Calu3 (cell line): ENCODE measurements around the genes UBE2E1 and RBMS3.

- PRO-cap, result bidirectional peak, plus-strand start at chr3:23806049, minus-strand start at chr3:23805965; unidirectional peak, minus-strand start at chr3:23806171
Observed at GRCh38 chr3:23805242-23806417, at the start of gene UBE2E1. Gene UBE2E1 (plus strand): TSS chr3:23805955.

DNA sequence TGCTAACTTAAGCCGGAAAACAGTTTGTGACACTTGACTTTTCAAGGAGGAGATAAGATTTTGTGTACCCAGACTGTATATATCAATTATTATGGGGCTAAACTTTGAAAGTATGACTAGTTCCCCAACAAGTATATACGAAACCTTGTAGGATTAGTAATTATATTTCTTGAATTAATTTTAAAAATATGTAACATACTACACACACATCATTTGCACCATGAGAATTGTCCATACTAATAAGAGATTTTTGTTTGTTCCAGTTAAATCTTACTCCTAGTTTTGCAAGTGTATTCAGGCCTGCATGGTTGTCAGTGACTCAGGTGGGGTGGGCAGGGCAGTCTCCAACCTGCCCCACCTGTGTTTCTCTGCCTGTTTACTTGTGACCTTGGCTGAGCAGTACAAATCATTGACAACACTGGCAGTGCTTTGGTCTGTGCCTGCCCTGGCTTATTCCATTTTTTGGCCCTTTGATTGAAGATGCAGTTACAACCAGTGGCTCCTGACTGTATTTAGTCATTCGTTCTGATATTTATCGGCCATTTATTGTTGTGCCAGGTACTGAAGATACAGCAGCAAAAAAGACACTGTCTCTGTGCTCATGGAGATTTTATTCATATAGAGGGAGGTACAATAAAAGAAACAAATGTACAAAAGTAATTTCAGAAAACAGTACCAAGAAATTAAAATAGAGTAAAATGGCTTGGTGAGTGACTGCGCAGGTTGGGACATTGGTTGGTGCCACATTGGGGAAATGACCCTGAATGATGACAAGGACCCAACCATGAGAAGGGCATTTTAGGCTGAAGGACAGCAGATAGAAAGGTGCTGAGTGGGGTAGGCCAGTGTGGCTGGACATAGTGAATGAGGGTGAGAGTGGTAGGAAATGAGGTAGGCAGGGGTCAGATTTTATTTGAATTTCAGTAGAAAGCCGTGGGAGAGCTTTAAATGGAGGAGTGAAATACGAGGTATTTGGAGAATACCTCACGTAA lies 19.4 kb downstream of the UBE2E1 start:
- PRO-cap, result no peak

DNA sequence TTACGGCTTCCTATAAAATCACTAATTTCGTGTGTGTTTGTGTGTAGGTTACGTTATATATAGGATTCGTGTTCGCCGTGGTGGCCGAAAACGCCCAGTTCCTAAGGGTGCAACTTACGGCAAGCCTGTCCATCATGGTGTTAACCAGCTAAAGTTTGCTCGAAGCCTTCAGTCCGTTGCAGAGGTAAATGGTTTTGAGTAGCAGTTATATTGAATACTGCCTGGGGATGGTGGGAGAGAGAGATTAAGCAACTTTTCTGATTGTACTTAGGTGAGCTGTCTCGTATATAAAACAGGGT lies 1.4 kb downstream of the RPL15 start:
- PRO-cap, result no peak

GRCh38 chr3:24146284-24146847 lies 201.3 kb downstream of the NR1D2 start:
- PRO-cap, result unidirectional peak, minus-strand start at chr3:24146585

DNA sequence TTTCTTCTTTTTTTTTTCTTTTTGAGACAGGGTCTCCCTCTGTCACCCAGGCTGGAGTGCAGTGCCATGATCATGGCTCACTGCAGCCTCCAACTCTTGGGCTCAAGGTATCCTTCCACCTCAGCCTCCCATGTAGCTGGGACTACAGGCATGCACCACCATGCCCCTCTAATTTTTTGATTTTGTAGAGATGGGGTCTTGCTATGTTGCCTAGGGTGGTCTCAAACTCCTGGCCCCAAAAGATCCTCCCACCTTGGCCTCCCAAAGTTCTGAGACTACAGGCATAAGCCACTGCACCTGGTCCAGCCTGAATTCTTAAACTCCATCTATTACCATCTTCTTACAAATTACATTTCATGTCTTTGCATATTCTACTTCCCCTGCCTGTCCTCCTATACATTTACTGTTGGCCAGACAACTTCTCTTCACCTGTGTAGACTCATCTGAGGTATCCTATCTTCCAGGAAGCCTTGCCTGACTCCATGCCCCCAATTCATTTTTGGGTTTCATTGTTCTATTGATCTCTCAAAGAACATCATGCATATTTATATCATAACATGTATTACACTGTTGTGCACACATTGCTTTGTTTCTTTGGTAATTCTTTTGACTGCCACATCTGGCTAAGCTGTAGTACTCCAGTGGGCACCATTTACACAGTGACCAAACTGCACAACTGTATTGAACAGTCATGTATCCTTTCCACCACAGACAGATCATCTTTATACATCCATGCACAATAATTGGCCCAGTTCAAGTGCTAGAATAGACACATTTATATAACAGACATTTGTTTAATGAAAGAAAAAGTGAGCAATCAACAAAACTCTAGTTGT lies 165.5 kb downstream of the THRB start:
- PRO-cap, result no peak

GRCh38 chr3:24521278-24522217 lies 26.9 kb upstream of the THRB start:
- PRO-cap, result bidirectional peak, plus-strand start at chr3:24521410, minus-strand start at chr3:24521467; bidirectional peak, plus-strand start at chr3:24521944, minus-strand start at chr3:24521836; unidirectional peak, minus-strand start at chr3:24522058

- PRO-cap, result no peak
Observed at GRCh38 chr3:25474072-25474487, 46.0 kb downstream of the RARB start.

- PRO-cap, result no peak
Observed at GRCh38 chr3:25610600-25611134, 54.0 kb downstream of the TOP2B start.

- PRO-cap, result no peak
Observed at GRCh38 chr3:25628706-25629195, 36.0 kb downstream of the TOP2B start.

- PRO-cap, result no peak
Observed at GRCh38 chr3:25629992-25631131, 34.3 kb downstream of the TOP2B start.

DNA sequence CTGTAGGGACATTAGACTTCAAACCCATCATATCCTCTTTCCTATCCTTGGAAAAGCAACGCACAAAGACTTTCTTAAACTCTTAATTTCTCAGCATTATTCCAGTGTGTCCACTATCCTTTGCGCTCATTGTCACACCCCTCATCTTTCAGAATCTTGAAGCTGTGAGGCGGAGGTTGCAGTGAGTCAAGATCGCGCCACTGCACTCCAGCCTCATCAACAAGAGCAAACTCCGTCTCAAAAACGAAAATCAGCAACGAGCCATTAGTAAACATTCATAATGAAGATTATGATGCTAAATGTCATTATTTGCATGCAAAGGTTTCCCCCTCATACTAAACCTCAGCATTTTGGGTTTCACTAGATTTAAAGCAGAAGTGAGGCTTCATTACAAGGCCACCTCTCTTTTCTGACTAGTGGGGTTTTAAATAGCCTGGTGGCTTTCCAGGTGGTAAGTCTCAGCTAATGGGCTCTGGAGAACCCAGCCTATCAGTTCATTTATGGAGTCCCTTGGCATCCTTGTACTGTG lies 1.7 kb downstream of the NGLY1 start:
- PRO-cap, result no peak

GRCh38 chr3:26439087-26439299 lies 183.6 kb upstream of the LRRC3B start:
- PRO-cap, result no peak

GRCh38 chr3:27359967-27361099 lies 8.8 kb downstream of the NEK10 start:
- PRO-cap, result no peak

GRCh38 chr3:27366233-27366740 lies 2.9 kb downstream of the NEK10 start:
- PRO-cap, result no peak

GRCh38 chr3:27433798-27434420 lies 50.3 kb downstream of the SLC4A7 start:
- PRO-cap, result no peak

DNA sequence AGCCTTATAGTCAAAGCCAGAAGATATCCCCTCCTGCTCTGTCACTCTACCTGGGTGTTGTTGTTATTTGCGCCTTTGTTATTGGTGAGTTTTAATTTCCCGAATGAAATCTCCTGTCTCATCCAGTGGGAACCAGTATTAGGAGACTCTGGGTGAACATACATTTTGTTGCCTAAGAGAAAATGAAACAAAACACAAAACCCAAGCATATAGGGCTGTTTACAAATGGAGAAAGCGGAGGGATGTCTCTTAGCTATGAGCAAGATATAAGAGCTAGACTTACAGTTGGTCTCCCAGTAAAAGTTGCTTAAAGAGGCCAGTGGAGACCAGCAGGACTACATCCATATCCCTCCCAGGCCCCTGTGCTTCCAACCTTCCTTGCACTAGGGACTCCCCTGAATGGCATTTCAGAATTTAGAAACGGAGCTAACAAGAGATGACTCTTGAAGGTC lies 2.8 kb downstream of the EOMES start:
- PRO-cap, result no peak

DNA sequence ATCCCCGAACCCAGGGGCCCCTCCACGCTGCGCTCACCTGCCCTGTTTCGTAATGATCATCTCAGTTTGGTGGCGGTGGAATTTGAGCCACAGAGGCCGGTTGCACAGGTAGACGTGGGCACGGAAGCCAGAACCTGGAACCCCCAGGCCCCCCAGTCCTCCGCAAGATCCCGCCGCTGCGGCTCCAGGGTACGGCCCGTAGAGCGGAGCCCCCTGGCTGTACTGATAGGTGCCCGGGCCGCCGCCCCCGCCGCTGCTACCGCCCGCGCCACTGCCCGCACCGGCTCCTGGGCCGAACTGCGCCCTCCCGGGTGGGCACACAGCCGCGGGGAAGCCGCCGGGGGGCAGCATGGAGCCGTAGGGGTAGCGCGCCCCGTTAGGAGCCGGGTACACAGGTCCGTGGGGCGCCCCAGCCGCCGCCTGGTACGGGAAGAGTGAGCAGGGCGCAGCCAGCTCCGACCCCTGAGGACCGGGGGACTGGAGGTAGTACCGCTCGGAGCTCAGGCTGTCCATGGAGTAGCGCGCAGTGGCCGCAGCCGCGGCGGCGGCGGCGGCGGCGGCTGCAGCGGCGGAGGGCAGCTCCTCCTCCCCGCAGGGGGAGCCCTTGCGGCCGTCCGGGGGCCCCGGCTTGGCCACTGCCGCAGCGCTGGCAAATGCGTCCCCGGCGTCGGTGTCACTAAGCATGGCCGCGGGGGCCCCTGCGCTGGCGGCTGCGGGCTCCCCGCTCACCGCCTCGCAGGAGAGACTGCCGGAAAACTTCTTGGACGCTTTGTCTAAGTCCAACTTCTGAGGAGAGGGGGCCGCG lies 544 bp downstream of the EOMES start:
- PRO-cap, result bidirectional peak, plus-strand start at position 412 of the sequence, minus-strand start at position 289 of the sequence; bidirectional peak, plus-strand start at position 652 of the sequence, minus-strand start at position 479 of the sequence

DNA sequence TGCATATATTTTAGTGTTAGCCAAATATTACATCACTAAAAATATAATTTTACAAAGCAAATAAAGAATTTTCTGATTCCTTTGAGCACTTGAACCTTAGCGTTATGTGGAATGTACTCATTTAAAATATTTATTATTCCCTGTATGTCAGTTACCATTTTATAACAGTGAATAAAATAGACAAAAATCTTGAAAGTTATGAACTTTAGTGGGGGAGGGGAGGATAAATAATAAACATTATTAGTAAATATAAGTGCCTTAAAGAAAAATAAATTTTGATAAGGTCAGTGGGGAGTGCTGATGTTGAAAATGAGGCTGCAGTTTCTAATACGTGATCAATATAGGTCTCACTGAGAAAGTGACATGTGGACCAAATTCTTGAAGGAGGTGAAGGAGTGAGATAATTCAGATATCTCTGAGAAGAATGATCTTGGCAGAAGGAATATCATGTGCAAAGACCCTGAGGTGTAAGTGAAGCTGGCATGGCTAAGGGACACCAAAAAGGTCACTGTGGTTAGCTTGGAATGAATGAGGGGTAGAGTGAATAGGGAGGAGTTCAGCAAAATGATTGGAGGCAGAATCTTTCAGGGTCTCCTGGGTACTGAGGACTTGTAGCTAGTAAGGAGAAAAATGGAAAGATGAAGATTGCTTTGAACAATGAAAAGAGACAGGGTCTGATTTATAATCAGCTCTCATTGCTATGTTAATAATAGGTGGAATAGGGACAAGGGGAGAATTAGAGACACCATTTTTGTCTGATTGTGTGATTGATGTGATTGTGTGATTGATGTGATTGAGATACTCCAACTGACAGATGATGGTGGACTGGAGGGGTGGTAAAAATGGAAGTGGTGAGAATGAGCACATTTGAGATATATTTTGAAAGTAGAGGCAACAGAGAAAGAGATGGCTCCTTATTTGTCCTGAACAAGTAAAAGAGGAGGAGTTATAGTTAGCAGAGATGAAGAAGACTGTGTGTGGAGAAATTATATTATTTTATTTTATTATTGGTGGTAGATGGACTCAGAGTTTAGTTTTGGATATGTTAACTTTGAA lies 36.2 kb downstream of the CMC1 start:
- PRO-cap, result no peak

DNA sequence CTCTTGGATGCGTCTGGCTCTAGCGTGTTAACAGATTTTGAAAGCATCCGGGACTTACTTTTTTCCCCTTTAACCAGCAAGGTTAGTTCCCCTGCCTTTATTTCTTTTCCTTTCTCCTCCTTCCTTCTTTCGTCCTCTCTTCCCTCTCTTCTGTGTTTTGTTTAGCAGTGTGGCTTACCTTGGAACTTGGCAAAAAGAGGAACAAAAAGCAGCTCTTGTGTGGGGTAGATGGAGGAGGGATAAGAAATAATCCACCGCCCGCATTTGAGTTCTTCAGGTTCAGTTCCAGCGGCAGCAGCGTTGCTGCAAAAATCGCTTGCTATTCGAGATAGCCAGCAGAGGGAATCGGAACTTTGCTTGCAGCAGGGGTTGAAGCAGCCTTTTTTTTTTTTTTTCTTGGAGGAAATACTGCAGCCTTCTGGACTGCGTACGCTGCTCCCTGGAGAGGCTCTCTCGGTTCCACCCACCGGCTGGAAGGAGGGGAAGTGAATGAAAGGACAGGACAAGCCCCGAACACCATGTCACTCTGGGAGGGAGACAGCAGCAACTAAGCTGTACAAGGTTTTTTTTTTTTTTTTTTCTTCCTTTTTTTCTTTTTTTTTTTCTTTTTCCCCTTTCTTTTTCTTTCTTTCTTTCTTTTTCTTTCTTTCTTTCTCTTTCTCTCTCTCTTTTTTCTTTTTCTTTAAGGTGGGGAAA lies at the start of gene RBMS3:
Gene RBMS3, plus strand, starts transcription at position 519 of the 696 bp plus-strand sequence.
- PRO-cap, result no peak

DNA sequence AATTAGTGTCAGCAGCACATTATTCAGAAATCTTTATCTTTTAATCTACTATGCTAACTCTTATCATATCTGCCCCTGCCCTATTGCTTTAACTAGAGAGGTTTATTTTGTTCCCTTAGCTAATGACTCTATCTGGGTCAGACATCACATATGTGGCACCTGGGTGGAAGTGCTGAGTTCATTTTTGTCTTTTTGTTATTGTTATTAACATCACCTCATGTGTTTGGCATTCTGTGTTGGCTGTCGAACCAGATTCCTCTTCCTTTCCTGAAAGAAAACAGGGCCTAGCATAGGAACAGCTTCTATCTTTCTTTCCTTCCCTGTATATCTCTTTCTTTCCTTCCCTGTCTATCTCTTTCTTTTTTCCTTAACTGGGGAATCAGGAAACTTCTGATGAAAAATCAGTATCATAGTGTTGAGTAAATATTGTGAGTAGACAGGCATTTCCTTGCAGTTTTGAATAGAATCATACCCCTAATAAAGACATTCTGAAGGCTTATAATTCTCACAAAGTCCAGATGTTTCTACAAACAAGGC lies 100.8 kb downstream of the RBMS3 start:
- PRO-cap, result no peak